ENCODE measurements around the gene TDRD6.

GRCh38 chr6:44258022-44258216 is 591 bp upstream of the SLC35B2 start:
- RRBS, result no CpG with 5 or more reads among the region's 4 CpGs

GRCh38 chr6:44258217-44258685 is 923 bp upstream of the SLC35B2 start:
- RRBS, result no CpG with 5 or more reads among the region's 9 CpGs

- RRBS, result no CpG with 5 or more reads among the region's 1 CpG
These were observed 8.7 kb downstream of the CDC5L start for GRCh38 chr6:44396275-44396474.

DNA sequence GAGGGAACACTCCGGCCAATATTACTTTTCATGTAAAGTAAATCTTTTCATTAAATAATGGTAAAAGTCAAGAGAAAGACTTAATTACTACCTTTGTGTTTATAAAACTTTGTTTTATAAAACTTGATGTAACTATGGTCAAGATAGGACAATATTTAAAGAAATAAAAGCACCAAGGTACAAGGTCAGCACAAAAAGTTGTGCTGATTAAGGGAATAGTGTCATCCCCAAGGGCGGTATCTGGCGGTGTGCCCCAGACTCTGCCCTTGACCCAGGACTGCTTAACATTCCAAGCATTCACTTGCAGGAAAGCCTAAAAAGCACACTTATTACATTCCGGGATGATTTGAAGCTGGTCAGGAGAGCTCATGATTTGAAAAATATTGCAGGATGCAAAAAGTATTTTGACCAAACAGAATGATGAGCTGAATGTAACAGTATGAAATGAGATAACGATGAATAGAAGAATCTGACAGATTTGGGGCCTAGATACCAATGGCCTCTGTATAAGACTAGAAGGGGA is 77.0 kb downstream of the CDC5L start:
- RRBS, result no CpG with 5 or more reads among the region's 5 CpGs

DNA sequence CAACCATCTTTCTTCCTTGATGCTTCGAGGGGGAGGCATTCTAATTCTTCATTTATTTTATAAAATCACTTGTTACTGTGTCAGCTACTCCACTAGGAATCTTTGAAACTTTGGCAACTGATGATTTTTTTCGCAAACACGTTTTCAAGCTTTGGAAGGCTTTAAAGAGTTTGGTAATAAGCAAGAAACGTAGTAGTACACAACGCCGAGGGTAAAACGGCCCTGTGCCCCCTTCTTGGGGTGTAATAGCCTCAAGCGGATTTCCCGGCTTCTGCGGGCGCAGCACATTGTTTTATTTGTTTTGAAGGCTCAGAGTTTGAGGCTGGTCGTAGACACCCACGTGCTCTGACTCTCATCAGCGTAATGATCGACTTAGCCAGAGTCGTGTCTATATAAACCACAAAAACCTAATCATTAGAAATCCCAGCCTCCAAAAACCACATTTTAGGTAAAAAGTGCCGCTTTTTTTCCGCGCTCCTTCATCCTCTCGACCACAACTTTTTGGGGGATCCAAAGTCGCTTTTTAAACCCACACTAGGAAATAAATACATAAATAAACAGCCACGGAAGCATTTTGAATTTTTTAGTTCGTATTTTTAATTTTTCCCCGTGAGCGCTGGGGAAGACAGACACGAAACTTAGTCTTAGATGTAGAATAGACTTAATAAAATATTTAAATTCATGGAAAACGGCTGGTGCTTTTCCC is 42.9 kb upstream of the SUPT3H start:
- RRBS, result no CpG with 5 or more reads among the region's 27 CpGs

DNA sequence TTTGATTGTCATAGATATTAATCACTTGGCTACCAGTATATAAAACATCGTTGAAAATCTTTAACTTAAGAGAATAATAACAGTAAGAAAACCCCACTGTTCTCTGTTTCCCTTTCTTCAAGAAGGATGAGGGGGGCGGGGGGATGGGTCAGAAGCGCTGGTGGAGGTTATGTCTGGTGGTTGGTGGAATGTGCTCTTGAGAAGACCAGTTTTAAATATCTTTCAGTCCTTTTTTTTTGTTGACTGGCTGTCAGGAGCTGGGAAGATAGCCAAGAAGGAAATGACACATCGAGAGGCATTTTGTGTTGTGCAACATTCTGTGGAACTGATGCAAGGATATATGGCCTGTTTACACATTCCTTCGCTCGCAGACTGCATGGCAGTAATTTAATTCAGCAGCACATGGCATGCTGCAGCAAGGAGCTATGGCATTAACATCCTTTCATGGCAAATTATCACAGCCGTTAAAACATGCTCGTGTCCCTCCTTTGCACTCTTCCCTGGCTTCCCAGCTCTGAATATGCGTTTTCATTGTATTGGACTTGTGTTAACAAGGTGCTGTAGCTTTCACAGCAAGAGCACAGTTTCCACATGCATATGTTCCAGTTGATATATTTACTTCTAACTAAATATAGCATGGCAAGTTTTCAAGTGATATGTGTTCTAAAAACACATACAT is 68.1 kb upstream of the SUPT3H start:
- RRBS, result no CpG with 5 or more reads among the region's 9 CpGs

GRCh38 chr6:45951527-45952539 is 63.8 kb downstream of the CLIC5 start:
- RRBS, result no CpG with 5 or more reads among the region's 15 CpGs

DNA sequence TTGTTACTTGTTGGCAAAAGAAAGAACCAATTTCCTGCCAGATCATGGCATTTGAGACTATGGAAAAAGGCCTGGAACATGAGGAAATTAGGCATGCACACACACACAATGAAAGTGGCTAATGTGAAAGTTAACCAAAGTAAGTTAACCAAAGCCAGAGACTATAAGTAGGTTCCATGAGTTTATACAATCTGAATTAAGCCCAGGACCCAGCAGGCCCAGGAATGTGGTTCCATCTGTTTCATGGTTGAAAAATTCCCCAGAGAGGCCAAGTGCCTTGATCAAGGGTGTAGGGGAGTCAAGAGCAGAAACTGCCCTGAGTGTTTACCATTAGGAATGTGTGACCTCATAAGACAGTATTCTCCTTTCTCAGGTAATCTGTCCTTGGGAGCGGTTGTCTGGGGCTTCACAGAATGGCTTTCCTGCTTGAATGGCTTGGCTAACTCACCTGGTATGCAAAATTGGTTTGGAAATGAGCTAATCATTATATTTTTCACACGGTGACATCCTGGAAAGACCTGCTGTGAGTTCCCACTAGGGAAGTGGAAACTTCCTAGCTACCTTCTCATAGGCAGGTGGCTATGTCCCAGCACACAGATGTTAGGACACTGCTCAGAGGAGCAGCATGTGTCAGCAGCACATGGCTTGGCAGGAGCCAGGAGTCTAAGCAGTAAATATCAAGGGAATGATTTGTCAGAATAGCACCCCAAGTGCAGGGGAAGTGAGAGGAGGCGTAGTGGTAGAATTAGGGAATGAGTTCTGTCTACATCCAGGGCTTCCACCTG is 17.8 kb downstream of the CLIC5 start:
- RRBS, result no CpG with 5 or more reads among the region's 3 CpGs

GRCh38 chr6:46044763-46045425 is 29.2 kb upstream of the CLIC5 start:
- RRBS, result no CpG with 5 or more reads among the region's 5 CpGs

GRCh38 chr6:46190699-46191456 is 20.1 kb upstream of the ENPP5 start:
- RRBS, result no CpG with 5 or more reads among the region's 4 CpGs

DNA sequence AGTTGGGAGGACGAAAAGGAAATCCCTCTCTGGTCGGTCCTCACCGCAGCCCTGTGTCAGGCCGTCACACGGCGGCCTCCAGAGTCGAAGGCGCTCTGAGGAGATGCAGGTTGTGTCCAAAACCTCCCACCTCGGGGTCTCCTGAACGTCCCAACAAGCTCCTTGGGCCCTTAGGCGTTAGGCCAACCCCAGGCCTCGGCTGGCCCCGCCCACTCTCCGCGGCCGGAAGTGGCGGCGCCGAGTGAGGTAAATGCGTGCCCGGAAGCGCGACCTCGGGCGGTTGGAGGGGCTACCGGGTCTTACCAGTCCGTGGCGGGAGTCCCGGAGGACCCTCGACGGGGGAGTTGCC is at the start of gene TDRD6:
Gene TDRD6, plus strand, starts transcription at position 255 of the 349 bp plus-strand sequence.
- RRBS, result 92% methylated on average over 3 of the region's 31 CpGs

DNA sequence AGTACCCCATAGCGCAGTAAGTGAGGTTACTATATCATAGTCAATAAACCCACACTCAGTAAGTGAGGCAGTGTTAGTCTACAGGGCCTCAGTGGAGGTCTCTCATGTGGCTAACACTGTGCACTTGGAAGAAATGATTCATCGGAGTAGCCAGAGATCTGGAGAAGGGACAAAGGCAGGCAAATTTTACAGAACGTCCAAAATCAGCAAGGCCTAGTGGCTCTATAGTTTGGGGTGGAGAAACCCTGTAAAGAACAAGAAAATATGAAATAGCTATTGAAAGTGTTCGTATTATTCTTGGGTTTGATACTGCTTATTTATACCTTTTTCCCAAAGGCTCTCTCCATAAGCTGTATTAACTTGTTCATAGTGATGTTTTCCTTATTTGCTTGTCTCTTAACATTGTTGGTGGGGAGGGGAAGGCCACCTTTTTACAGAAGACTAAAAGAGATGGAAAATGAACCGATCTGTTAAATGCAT is 2.1 kb downstream of the ADGRF5 start:
- RRBS, result no CpG with 5 or more reads among the region's 5 CpGs

GRCh38 chr6:47596864-47597261 is 101.5 kb upstream of the ADGRF4 start:
- RRBS, result no CpG with 5 or more reads among the region's 1 CpG

GRCh38 chr6:49500877-49501280 is 1.2 kb downstream of the GLYATL3 start:
- RRBS, result no CpG with 5 or more reads among the region's 1 CpG

DNA sequence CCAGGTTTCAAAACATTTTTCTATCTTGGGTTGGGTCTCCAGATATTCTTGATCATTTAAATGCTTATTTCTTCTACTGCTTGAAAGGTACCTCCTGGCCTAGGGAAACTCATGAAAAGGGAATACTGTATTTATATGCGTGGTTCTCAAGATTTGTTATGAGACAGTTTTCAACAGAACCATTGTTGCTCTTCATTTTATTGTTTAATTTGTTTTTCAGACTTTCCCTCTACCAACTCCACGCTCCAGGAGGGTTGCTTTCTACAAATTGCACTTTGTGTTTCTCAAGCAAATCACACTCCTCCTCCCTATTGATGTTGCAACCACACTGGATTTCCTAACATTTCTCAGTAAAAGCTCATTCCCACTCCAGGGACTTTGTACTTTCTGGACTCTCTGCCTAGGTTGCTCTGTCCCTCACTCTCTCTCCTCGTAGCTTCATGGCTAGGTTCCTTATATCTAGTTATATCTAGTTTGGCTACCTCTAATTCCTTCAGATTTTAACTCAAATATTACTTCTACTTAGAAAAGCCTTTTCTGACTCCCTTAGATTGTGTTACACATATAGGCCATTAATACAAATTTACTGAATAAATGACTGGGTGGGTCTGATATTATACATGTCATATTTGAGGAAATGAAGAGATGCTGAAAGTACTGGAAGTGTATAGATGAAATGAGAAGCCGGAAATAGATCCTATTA is 20.3 kb downstream of the PGK2 start:
- RRBS, result no CpG with 5 or more reads among the region's 4 CpGs

- RRBS, result no CpG with 5 or more reads among the region's 6 CpGs
These were observed 43.7 kb upstream of the DEFB112 start for GRCh38 chr6:50093334-50093995.

DNA sequence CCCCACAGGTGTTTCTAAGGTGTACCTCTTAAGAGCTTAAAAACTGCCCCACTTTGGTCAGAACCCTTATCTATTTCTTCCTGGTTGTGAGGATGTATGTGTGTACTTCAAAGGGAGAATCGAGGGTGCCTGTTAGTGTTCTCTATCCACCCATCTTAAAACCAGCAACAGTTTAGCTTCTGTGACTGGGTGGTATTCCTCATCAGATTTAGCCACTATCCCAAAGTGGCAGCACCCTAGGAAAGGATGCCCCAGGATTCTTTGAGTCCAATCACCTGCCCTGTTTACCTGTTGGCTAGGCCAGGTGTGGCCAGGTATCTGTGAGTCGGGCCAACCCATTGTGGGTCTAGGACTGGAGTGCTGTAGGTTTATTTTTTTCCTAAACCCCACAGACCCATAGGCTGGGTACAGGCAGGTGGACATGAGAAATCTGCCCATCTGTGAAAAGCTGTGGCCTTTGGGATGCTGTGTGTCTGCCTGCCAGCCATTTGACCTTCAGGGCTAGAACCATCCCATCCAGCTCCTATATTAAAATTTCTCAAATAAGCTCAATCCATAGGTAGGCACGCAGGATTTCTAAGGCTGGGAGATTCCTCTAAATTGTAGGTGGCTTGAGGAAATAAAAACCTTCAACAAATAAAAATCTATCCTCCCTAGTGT is 23.2 kb downstream of the TFAP2B start:
- RRBS, result no CpG with 5 or more reads among the region's 3 CpGs

DNA sequence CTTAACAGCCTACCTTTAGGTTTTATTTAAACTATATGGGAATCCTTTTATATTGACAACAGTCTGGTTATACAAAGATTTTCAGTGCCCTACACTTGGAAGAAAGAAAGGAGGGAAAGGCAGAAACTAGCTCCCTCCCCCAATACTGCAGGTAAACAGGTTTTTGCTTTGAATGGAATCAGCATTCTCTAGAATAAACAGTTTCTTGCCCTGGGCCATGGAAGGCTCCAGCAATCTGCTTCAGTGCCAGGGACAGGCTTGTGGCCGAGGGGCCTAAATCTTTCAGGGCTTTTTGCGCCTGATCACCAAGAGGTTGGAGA is 23.7 kb downstream of the TFAP2B start:
- RRBS, result no CpG with 5 or more reads among the region's 2 CpGs